ENCODE measurements around the gene KLHL5.

GRCh38 chr4:38328906-38329247 lies 335.1 kb upstream of the KLF3 start:
- PRO-cap, 2 experiments = no peak in any of the 2 experiments

DNA sequence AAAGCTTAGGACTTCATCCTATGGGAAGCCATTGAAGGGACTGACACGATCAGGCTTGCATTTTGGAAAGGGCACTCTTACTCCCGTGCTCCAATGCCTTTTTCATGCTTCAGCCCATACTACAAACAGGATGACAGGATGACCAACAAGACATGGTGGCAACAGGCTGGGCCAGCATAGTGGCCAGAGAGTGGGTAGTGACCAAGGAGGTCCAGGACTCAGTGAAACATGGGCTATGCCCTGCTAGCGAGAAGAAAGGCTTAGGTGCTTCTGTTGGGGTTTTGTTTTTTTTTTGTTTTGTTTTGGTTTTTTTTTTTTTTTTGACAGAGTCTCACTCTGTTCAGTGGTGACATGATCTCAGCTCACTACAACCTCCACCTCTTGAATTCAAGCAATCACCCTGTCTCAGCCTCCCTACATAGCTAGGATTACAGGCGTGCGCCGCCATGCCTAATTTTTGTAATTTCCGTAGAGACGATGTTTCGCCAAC lies 2.5 kb upstream of the KLF3 start:
- PRO-cap, 2 experiments = no peak in any of the 2 experiments

- PRO-cap, 2 experiments = no peak in any of the 2 experiments
Observed at GRCh38 chr4:38672089-38672823, 8.3 kb downstream of the KLF3 start.

DNA sequence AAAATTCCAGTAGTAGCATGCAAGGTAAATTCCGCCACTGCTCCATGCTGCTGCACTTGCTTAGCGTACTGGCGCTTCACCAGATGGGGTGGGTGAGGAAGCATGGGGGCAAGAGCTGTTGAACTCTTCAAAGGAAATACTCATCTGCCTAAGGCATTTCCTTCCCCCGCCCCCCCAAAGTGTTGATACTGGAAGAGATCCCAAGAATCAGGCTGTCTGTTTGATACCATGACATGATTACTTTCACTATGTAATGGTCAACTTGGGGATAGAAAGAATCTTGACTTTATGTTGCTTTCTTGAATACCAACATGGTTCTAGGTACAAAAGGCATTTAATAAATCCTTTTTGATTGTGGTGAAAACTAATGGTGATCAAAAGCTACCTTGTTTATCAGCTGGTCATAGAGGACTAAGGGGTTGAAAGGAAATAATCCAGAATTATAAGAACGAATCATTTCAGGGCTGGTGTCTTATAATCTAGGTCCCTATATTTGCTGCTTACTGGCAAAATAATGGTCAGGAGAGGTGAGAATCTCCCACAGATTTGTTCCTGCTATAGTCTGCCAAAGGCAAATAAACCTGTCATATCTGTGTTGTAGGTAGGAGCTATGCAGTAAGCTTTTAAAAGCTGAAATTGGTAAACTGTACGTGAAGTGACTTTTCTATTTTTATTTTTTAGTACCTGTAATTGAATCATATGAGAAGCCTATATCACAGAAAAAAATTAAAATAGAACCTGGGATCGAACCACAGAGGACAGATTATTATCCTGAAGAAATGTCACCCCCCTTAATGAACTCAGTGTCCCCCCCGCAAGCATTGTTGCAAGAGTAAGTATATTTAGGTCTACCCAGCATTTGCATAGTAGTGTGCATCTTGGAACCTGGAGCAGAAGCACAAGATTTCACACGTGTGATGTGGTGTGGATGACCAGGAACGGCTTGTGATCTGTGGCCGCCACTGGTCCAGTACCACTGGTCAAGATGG lies 25.3 kb downstream of the KLF3 start:
- PRO-cap, 2 experiments = no peak in any of the 2 experiments

DNA sequence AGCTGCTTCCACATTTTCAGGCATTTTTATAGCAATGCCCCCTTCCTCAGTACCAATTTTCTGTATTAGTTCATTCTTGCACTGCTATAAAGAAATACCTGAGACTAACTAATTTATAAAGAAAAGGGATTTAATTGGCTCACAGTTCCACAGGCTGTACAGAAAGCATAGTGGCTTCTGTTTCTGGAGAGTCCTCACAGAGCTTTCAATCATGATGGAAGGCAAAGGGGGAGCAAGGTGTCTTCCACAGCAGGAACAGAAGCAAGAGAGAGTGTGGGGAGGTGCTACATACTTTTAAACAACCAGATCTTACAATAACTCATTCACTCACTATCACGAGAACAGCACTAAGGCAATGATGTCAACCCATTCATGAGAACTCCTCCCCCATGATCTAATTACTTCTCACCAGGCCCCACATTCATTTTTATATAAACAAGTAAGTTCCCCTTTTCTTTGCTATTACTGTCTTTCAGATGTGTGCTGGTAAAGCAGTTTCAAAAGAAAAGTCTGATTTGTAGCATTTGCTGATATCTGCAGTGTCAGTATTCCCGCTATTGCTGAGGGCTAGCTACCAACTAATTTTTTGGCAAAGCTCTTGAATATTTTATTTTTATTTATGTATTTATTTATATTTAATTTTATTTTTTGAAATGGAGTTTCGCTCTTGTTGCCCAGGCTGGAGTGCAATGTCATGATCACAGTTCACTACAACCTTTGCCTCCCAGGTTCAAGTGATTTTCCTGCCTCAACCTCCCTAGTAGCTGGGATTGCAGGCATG lies 11.9 kb upstream of the TLR1 start:
- PRO-cap, 2 experiments = no peak in any of the 2 experiments

GRCh38 chr4:38868225-38869176 lies 895 bp downstream of the FAM114A1 start:
- PRO-cap, 2 experiments = peak in 1 of 2 experiments; most common minus-strand start chr4:38868736 (in 1)

DNA sequence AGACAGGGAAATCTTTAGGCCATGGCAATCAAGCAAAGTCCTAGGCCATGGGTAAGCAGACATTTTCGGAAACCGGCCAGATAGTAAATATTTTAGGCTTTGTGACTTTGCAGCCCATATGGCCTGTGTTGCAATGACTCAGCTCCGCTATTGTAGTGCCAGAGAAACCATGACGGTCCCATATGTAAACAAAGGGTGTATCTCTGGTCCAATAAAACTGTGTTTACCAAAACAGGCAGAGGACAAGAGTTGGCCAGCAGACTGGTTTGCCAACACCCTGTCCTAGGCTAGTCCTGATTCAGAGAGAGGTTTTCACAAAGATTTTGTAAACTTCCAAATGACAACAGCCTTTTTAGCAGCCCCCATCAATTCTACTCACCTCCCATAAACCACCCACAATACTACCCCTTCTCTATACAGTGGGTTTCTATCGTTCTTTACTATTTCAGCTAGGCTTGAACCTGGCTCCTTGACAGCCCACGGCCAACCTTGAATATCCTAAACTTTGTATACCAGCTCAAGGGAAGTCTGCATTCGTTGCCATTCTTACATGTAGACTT lies 5.1 kb downstream of the FAM114A1 start:
- PRO-cap, 2 experiments = no peak in any of the 2 experiments

DNA sequence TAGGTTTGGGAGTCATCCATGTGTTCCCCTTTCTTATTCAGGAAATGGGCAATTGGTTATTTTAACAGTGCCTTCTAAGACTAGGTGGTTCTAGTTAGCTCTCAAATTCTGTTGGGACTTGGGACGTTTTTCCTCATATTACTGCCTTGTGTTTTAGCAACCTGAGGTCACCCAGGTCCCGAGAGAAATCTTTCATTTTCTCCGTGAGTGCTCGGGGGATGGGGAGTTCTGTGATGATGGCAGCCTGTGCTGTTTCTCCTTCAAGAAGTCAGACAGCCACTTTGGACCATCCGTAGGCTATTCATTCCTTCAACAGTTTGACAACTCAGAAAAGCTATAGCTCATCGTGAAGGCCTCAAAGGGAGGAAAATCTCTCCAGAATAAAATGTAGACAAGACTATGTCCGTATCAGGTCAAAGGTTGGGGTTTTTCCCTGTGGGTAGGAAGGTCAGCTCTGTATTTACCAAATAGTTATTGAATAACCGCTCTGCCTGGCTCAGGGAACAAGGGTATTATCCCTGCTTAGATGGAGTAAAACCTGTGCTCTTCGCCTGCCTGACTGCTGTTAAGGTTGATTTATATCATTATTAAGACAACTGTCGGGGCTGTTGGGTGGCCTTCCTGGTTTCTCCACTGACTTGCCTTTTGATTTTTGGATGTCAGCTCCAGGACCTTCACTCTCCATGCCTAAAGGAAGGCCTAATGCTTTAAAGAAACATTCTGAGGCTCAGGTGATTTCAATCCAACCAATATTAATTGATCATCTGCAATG lies 36.6 kb downstream of the FAM114A1 start:
- PRO-cap, 2 experiments = peak in 1 of 2 experiments; most common plus-strand start position 515 of the sequence (in 1)

GRCh38 chr4:38928916-38929741 lies 61.5 kb downstream of the FAM114A1 start:
- PRO-cap, 2 experiments = no peak in any of the 2 experiments

DNA sequence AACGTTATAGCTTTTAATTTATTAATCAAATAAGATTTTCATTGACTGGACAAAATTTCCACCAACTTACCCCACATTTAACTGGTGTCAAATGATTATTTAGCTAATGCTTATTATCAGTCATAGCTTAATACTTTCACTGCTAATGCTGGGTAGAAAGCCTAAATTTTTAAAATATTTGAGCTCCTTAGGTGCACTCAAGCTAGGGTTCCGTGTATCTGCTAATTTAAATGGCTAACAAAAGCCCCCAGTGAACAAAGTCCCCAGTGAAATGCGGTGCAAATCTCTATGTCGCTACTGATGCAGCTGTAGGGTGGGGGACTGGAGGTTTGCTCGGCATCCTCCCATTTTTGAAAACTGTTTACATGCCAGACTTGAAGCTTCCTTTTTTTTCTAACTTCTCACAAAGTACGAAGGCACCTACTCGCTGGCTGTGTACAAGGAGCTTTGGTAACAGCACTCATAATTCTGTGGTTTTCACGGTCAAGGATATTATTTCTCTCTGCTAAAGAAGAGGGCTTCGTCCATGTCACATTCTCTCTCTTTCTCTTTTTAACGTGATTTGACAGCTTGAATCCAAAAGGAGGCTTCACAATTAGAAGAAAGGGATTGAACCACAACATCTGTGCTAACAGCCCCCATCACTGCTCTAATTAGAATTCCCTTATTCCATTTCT lies 46.9 kb downstream of the TMEM156 start:
- PRO-cap, 2 experiments = no peak in any of the 2 experiments

GRCh38 chr4:39045540-39045800 lies 13.3 kb upstream of the TMEM156 start:
- PRO-cap, 2 experiments = no peak in any of the 2 experiments

- PRO-cap, 2 experiments = no peak in any of the 2 experiments
Observed at GRCh38 chr4:39062019-39063002, at the start of gene KLHL5. Gene KLHL5 (plus strand): TSS chr4:39062232.

DNA sequence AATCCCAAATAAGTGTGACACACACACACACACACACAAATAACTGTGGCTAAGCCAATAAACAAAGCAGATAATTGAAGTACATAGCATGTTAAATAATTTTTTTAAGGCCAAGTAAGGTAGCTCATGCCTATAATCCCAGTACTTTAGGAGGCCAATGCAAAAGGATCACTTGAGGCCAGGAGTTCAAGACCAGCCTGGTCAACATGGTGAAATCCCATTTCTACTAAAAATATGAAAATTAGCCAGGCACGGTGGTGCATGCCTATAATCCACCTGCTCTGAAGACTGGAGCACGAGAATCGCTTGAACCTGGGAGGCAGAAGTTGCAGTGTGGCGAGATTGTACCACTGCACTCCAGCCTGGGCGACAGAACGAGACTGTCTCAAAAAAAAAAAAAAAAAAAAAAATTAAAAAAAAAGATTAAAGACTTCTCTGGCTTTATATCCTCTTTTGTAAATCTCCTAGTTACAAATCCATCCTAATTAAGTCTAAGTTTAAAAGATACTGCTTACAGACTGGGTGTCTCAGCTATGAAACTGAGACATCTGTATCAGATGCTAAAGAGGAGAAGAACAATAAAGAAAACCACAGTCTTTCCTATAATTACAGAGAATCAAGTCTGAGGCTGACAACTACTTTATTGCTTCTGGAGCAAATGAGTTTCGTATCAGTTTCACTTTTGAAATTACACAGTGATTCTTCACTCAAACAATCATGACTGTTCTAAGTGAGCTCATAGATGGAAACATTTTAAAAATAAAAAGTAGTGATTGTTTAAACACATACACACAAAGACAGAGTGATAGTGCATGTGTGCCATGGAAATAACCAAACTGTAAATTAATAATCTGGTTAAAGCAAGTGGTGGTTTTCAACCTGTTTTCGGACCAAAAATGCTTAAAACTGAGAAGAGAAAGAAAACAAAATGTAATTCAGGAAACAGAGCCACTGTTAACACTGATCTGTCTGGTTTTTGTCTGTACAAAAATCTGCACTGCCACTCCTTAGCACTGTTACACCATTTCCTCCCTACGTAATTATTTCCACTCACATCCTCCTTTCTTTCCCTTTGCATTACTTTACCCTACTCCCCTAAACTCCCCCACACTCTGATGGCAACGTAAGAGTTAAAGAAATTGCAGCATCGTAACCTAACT lies 12.8 kb downstream of the RFC1 start:
- PRO-cap, 2 experiments = peak in 1 of 2 experiments; most common minus-strand start position 982 of the sequence (in 1)

DNA sequence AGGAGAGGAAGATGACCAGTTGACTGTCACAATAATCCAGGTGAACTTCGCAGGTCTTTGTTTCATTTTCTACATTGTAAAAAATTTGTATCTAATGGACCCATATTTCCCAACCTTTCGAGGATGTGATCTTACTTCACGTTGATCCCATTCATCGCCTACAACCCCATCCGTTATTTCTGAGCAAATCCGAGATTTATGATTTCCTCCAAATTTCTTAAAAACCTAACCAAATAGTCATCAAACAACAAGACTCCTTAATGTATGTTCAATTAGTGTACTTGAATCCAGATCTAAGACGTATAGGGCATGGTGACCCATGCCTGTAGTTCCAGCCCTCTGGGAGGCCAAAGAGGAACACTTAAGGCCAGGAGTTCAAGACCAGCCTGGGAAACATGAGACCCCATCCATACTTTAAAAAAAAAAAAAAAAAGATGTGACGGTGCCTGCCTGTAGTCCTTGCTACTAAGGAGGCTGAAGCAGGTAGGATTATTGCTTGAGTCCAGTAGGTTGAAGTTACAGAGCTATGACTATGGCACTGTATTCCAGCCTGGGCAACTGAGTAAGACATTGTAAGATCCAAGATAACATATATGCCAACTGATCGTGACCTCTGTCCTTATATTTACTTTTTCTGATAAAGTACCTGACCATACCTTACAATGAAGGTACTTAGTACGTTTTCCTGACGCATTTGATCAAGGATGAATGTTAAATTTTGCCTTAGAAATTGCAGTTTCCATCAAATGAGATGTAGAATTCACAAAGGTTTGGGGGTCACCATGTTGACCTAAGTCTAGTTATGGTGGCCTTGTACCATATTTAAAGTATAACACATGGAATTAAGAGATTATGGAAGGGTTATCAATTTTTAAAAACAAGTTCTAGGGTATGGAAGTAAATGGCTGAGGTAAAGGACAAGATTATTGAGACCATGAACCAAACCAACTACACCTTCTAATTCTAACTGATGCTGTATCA lies 5.6 kb downstream of the RPL9 start:
- PRO-cap, 2 experiments = no peak in any of the 2 experiments

GRCh38 chr4:39467528-39467883 lies 8.7 kb downstream of the LIAS start:
- PRO-cap, 2 experiments = peak in 2 of 2 experiments; most common minus-strand start chr4:39467640 (in 2)

- PRO-cap, 2 experiments = no peak in any of the 2 experiments
Observed at GRCh38 chr4:39543816-39544429, 16.7 kb upstream of the UGDH start.

DNA sequence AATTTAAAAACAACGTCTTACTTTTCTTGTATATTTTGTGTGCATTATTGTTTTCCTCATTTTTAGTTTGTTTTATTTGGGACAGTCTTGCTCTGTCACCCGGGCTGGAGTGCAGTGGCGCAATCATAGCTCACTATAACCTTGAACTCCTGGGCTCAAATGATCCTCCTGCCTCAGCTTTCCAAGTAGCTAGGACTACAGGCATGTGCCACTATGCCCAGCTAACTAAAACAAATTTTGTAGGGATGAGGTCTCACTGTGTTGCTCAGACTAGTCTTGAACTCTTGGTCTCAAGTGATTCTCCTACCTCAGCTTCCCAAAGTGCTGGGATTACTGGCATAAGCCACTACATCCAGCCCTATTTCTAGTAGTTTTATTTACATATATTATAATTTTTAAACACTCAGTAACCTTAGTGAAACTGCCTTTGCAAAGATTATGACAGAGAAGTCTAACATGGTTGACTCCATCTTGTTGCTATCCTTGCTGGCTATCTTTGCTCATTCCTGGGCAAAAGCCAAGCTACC lies 9.7 kb upstream of the SMIM14 start:
- PRO-cap, 2 experiments = peak in 2 of 2 experiments; most common plus-strand start position 228 of the sequence (in 2)

DNA sequence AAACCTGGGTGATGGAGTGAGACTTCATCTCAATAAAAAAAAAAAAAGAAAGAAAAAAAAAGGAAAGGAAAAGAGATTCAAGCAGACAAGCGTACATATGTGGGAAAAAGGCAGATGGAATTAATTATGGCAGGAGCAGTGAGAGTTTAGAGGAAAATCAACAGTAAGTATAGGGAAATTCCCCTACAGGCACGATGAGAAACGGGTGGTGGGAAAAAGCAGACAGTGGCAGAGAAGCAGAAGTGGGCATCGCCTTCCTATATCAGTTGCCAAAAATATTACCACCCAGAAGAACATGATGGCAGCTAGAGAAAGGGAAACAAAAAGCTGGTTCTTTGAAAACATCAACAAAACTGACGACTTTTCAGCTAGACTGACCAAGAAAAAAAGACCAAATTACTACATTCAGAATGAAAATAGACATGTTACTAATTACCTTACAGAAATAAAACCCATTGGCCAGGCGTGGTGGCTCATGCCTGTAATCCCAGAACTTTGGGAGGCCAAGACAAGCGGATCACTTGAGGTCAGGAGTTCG lies 31.5 kb downstream of the PDS5A start:
- PRO-cap, 2 experiments = no peak in any of the 2 experiments

GRCh38 chr4:39976787-39977795 lies 620 bp downstream of the PDS5A start:
- PRO-cap, 2 experiments = peak in 1 of 2 experiments; most common minus-strand start chr4:39977603 (in 1)

DNA sequence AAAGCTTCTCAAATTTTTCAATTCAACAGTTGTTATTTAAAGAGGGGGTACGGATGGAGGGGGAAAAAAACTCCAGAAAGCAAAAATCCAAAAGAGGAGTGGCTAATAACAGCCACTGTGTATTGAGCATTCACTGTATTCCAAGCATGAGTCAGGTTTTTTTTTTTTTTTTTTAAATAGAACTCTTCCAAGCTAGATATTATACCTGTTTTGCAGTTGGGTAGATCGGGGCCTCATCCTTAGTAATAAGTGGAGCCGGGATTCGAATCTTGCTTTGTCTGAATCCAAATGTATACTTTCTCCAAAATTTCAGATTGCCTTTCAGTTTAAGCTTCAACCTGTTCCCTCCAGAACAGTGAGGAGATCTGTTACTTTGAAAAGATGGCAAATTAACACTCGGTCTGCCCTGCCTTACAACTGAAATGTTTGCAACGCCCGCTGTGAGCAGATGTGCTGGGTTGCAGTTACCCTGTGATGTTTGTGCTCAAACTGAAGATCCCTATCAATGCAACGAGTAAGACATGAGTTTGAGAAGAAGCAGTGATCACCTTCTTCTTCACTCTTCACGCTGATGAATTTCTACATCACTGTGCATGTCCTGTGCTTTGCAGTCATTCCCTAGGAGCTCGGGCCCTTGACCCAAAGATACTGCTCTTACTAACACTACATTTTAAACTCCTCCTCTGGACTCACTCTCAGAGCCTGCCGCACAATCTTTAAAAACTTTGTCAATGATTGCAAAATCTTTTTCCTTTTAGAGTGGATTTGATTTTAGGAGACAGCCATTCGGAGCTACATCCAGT lies 6.1 kb upstream of the RHOH start:
- PRO-cap, 2 experiments = no peak in any of the 2 experiments